Cardiac septum (tissue), 1 donor: ENCODE results near the genes SPAG9 and MBTD1.

DNA sequence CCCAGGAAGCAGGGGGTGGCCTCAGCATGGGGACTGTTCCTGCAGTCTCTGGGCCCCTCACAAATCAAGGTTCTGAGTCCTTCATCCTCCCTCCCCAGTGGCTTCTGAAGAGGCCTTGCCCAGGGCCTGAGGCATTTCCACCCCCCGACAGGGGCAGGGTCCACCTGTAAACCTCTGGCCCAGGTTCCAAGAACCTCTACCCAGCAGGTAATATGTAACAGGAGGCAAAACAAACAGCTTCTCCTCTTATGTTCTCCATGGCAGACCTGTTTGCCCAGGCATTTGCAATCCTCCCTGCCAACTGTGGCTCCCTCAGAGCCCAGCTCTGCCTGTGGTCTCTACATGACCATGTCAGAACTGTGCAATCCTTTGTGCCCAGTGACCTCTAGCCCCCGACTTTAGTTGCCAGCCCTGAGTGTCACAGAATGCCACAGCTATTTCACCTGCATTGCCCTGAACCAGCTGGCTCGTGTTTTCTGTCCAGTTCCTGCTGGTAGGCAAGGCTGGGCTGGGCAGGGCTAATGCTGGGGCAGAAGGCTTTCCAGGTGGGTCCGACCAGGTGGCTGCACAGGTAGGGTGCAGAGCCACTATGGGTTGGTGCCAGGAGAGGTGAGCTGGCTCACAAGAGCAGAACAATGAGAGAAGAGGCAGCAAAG lies 14.3 kb downstream of the ACSF2 start:
- PRO-cap = no peak

- PRO-cap = no peak
Measured at GRCh38 chr17:50476309-50476947, 2.2 kb upstream of the RSAD1 start.

GRCh38 chr17:50518512-50519219 lies 10.4 kb downstream of the MYCBPAP start:
- PRO-cap = no peak

GRCh38 chr17:50618980-50619423 lies 15.7 kb upstream of the ABCC3 start:
- PRO-cap = no peak

DNA sequence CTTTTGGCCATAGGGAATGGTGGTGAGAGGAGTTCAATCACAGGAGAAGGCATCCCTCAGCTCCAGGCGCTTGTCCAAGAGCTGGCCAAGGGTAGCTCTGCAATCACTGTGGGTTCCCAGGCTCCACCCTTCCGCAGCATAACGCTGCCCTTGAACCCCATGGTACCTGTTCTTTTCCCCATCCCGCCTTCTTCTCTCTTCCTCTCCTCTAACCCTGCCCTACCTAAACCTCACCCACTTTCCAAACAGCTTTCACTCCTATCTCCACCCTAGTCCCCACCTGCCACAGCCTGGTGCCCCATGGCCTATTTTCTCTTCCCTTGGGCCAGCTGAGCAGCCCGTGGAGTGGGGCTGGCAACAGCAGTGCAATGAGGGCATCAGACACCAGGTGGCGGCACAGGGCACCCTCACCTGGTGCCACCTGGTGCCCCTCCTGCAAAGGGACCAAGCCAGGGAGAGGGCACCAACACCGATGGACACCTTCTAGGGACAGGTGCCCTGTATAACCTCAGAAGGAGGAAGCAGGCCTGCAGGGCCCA lies 4.2 kb upstream of the ABCC3 start:
- PRO-cap = no peak

DNA sequence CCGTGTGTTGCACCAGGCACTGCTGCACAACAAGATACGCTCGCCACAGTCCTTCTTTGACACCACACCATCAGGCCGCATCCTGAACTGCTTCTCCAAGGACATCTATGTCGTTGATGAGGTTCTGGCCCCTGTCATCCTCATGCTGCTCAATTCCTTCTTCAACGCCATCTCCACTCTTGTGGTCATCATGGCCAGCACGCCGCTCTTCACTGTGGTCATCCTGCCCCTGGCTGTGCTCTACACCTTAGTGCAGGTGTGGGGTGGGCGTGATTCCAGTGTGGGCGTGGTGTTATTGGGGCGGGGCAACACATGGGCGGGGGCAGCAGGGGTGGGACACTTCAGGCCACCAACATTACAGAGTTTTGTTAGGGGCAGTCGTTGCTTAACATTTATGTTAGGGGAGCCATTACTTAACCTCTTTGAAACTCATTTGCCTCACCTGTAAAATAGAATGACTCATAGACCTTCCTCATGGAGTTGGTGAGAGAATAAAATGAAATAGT lies 31.3 kb downstream of the ANKRD40 start:
- PRO-cap = no peak

GRCh38 chr17:50807391-50807998 lies 27.9 kb upstream of the WFIKKN2 start:
- PRO-cap = no peak

GRCh38 chr17:50853042-50853671 lies 13.0 kb downstream of the TOB1 start:
- PRO-cap = no peak

GRCh38 chr17:50903609-50904988 lies 37.9 kb upstream of the TOB1 start:
- PRO-cap = no peak

- PRO-cap = no peak
Measured at GRCh38 chr17:50920647-50921564, 54.8 kb upstream of the TOB1 start.

- PRO-cap = unidirectional peak, plus-strand start at chr17:50944252; unidirectional peak, minus-strand start at chr17:50944641; unidirectional peak, minus-strand start at chr17:50944738
Measured at GRCh38 chr17:50943915-50944971, 78.1 kb upstream of the TOB1 start.

- PRO-cap = no peak
Measured at GRCh38 chr17:50946408-50947220, 80.5 kb upstream of the TOB1 start.

- PRO-cap = no peak
Measured at GRCh38 chr17:50953536-50954058, 87.4 kb upstream of the TOB1 start.

- PRO-cap = bidirectional peak, plus-strand start at chr17:51121017, minus-strand start at chr17:51120865
Measured at GRCh38 chr17:51120295-51120926, at the start of gene SPAG9. SPAG9 (minus strand) TSS chr17:51120868.

DNA sequence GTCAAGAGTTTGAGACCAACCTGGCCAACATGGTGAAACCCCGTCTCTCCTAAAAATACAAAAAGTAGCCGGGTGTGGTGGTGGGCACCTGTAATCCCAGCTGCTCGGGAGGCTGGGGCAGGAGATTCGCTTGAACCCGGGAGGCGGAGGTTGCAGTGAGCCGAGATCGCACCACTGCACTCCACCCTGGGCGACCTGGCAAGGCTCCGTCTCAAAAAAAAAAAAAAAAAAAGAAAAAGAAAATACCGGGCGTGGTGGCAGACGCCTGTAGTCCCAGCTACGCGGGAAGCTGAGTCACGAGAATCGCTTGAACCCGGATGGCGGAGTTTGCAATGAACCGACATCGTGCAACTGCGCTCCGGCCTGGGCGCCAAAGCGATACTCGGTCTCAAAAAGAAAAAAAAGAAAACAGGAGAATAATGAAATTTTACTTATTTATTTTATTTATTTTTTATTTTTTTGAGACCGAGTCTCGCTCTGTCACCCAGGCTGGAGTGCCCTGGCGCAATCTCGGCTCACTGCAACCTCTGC lies 1.5 kb upstream of the NME1 start:
- PRO-cap = no peak

DNA sequence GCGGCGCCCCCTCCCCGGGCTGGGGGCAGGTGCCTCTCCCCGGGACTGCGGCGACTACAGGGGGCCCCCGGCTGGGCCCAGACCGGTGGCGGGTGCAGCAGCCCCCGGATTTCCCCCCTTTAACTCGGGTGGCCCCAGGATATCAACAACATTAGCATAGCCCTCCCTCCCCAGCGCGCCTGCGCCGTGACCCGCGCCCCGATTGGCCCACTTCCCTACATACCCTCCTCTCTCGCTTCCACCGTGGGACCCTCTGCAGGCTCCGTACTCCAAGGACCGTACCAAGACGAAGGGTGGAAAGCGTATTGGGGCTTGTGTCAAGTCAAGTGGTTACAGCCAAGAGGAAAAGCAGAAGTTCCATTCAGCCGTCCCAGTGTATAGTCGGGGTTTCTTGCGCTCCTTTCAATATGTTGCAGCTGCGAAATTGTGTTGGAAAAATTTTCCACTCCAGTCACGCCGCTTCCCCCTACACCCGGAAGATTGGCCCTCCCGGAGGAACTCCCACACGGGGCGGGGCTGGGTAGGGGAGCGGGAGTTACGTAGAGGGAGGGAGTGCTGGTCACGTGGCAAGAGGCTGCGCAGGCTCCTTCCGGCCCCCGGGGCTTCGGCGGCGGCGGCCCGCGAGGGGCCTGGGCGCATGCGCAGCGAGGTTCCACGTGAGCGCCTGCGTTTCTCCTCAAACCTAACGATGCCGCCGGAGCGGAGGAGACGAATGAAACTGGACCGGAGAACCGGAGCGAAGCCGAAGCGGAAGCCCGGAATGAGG lies at the start of gene MBTD1:
Gene MBTD1, minus strand, starts transcription at position 153 of the 766 bp plus-strand sequence.
- PRO-cap = unidirectional peak, minus-strand start at position 126 of the sequence; bidirectional peak, plus-strand start at position 657 of the sequence, minus-strand start at position 375 of the sequence

DNA sequence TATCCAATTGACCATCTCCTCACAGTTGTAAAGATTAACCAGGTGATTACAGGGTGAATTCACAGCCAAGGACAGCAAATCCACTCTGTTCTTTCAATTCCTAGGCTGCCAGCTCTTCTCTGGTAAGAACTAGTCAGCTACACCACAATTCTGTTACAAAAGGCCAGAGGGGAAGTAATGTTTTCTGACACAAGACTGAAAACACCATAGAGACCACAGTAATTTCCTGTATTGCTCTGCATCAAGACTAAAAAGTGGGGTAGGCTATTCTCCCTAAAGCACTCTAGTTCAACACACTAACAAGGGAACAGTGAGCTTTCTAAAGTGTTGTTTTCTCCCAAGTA lies 10.6 kb downstream of the CA10 start:
- PRO-cap = no peak

- PRO-cap = no peak
Measured at GRCh38 chr17:53924563-53924900, 101.8 kb downstream of the KIF2B start.

- PRO-cap = no peak
Measured at GRCh38 chr17:54899501-54900240, 981 bp upstream of the TOM1L1 start.

- PRO-cap = no peak
Measured at GRCh38 chr17:54968109-54968345, 427 bp downstream of the COX11 start.